Umbilical cord (tissue), 2 donors: ENCODE measurements around the genes PRKAA1 and ANXA2R.

DNA sequence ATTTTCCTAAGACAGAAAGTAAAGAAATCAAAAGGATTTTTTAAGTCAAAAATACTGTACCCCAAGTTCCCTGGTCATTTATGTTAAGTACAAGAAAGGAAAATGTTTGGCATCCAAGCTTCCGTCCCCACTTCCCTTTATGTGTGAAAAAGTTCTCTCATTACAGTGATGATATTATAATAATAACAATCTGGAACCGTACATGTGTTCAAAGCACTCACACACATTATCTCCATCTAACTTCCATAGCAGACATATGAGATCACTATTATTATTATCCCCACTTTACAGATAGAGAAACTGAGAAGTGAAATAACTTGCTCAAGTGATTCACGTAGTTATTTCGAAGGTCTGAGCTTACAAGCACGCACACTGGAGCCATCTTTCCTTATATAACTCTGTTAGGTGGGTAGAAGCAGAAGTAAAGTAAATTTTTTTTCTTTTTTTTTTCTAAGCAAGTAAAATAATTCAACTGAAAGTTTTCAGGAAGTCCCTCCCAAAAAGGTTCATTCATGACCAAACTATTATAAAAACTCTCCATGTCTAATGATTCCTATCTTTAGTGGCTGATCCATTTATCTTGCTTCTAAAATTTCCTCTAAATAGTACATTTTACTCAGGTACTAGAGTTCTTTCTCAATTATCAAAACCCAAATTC lies 62.9 kb upstream of the PTGER4 start:
- RAMPAGE, long total RNA = no peak

- RAMPAGE, long total RNA = no peak
Measured at GRCh38 chr5:40678085-40678410, 1.7 kb upstream of the PTGER4 start.

GRCh38 chr5:40680665-40681243 lies 1.0 kb downstream of the PTGER4 start:
- RAMPAGE, long total RNA = no peak

GRCh38 chr5:40692006-40692762 lies 12.5 kb downstream of the PTGER4 start:
- RAMPAGE, long total RNA = no peak

DNA sequence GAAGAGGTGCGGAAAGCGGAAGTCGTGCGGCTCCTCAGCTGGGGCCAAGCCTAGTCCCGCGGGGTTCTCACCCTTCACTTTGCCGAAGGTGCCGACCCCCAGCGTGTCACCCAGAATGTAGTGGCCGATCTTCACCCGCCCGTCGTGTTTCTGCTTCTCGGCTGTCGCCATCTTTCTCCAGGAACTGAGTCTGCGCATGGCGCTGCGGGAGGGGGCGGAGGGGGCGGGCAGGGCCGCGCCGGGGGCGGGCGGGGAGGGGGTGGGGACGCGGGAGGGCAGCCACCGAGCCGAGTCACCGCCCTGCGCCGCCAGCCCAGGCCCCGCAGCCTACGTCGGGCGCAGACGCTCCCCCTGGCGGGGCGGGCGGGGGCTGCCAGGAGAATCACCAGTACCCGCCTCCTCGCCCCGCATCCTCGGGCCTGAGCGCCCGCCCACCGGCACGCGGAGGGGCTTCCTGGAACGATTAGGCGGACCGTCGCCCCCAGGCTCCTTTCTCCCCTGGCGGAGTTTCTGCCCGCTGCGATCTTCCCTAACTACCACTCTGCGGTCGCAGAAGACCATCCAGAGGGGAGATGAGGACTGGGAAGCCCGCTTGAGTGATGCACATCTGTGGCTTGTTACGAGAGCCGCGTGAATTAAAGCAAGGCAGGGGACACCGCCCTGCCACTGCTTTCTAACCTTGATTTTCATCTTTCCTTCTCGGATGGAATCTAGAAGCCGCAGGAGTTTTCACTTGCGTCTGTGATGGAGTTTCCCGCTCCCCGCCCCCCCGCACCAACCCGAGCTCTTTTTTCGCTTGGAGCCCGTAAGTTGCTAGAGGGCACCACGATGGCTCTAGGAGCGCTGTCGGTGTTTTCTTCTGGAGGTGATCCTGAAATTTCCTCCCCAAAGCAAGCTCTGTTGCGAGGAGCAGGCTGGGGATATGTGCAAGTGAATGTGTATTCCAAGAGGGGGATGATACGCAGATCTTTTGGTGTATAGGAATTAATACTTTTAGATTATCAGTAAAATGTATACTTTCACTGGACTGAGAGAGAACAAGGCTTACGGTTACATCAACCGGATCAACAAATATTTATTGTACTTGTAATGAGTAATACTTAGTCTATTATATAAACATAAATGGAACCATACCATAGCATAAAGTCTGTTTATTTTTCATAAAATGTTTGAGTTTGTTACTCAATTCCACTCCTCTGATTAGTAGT lies at the start of gene PRKAA1:
Gene PRKAA1 (minus strand): TSS at position 383 of the 1,208 bp plus-strand sequence.
- RAMPAGE, long total RNA = start-site peak on the minus strand centred at position 179 of the sequence, 76 bp wide, 115 and 58 reads in 2 replicates

- RAMPAGE, long total RNA = no peak
Measured at GRCh38 chr5:40941972-40942511, 32.7 kb downstream of the C7 start.

DNA sequence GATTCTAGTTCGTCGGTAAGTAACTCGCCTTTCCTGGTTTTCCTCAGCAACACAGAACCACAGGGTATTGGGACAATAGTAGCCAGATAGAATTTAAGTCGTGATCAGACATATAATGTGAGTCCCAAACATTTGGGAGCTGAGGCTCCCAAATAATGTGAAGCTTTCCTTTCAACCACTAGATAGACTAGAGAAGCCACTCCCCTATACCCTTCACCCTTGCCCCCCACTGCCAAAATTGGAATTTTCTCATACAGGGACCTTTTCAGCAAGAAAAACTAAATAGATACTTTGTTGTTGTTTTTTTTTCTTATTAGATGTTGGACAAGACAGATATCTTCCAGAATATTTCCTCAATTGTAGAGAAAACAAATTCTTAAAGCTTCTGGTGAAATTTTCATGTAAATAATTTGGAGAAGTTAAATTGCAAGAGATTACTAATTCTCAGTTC lies 1.9 kb downstream of the C6 start:
- RAMPAGE, long total RNA = no peak

- RAMPAGE, long total RNA = no peak
Measured at GRCh38 chr5:41334736-41335085, 121.4 kb upstream of the C6 start.

DNA sequence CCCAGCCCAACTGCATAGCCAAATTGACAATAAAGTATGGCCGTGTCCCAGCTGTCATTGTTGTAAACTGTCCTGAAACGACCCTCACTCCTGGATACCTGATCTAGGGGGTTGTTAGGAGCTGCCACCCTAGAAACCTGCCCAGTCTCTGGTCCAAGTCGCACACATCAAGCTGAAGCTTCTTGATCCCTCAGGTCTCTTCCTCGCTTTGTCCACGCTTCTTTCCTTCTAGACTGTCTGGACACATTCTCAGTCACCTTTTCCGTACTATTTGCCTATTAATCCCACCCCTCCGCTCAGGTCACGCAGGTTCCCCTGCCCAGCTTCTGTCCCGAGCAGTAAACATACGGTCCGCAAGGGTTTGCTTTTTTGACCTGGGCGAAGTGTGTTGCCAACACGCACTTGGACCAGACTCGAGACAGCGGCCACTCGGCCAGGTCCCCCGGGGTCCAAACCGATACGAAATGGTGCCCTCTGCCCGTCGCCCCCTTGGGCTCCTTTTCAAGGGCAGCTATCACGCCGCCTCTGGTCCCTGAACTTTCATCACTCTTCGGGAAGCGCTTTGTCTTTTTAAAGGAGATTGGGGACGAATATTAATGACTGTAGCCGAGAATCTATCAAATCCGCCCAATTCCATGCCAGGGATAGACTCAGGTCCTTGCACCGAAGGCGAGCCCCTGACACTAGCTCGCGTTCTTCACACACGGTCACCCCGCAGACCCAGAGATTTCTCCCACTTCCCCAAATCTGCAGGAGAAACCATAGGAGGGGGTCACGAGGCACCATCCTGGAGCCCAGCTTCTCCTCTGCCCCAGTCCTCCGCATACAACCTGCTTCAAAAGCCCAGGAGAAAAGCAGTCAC lies 820 bp downstream of the PLCXD3 start:
- RAMPAGE, long total RNA = no peak

DNA sequence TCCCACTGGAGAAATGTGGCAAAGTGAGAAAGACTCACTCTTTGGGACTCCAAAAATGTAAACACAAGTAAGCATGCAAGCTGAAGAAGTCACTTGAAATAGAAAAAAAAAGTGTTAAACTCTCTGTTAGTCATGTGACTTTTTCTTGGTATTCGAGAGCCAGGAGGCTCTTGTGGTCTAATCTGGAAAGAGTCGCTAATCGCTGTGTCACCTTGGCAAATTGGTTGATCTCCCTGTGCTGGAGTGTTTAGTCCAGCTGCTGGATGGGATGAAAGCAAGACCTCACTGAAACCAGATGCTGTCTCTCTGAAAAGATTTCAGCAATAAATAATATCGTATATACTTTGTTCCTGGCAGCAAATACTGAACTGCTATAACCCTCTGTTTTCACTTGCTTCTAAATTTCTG lies 95.5 kb downstream of the GHR start:
- RAMPAGE, long total RNA = no peak

GRCh38 chr5:42596770-42597149 lies 159.9 kb upstream of the CCDC152 start:
- RAMPAGE, long total RNA = no peak

DNA sequence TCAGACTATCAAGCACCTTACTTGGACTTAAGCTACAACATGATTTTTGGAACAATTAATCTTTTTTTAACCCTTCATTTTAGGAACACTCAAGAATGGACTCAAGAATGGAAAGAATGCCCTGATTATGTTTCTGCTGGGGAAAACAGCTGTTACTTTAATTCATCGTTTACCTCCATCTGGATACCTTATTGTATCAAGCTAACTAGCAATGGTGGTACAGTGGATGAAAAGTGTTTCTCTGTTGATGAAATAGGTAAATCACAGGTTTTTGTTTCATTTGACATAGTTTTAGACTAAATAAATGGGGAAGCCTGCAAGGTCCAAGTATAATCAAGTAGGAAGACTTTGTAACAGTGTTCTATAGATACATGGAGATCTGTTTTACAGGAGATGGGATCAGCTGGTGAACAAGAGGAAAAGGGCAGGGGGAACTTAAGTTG lies 61.8 kb upstream of the CCDC152 start:
- RAMPAGE, long total RNA = no peak

- RAMPAGE, long total RNA = no peak
Measured at GRCh38 chr5:42886697-42887140, 75.0 kb upstream of the SELENOP start.

- RAMPAGE, long total RNA = no peak
Measured at GRCh38 chr5:43034218-43034699, 5.9 kb downstream of the ANXA2R start.

- RAMPAGE, long total RNA = no peak
Measured at GRCh38 chr5:43040257-43041213, at the start of gene ANXA2R. ANXA2R (minus strand) TSS chr5:43040319.

GRCh38 chr5:43063779-43064378 lies 23.8 kb upstream of the ANXA2R start:
- RAMPAGE, long total RNA = no peak

- RAMPAGE, long total RNA = start-site peak on the plus strand at chr5:43121601-43121643, 26 and 72 reads in 2 replicates
Measured at GRCh38 chr5:43121275-43122229, 838 bp downstream of the ZNF131 start.

GRCh38 chr5:43237047-43237381 lies 45.0 kb downstream of the NIM1K start:
- RAMPAGE, long total RNA = no peak

DNA sequence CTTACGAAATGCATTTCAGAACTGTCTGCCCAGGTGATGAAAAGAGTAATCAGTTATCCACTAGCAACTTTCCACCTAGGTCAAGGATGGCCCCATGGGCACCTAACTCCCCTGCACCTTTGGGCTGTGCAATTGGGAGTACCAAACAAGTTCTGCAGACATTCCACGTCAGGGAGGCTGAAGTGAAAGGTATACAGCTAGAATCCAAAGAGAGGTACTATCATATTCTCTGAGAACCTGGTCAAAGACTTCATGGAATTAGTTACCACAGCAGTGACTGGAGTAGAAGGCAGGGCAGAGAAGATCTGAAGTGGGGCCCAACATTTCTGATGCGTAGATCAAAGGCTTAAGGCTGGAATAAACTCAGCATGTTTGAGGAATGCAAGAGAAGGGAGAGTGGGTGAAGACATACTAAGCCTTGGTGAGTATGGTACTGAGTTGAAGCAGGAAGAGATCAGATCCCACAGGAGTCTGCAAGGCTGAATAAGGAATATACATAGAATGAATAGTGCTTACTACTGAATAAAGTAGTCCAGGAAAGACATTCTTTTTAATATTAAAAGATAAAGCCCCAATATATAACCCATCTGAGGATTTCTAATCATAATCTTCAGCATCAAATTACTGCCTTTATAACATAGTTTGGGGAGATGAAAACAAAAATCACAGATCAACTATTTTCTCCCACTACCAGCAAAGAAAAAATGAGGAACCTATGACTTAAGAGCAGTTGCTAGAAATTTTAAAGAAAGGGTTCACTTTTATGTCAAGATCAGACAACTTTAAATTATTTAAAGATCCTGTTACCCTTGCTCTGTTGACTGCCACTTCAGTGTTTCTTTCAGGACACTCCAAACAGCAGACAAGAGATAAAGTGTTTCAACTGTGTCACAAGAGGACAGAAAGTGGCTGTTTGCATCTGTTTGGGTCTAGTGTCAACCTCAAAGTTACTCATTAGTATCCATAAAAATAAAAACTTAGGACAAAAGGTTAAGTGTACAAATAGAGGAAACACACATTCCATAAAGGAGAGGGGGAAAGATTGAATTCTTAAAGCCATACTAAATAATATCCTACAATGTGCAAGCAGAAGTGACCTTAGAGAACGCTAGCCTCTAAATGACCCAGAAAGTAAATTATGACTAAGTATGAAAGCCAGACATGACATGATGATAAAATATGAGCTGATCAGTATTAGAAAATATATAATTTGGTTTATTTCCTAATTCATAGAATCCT lies 25.2 kb downstream of the HMGCS1 start:
- RAMPAGE, long total RNA = no peak

DNA sequence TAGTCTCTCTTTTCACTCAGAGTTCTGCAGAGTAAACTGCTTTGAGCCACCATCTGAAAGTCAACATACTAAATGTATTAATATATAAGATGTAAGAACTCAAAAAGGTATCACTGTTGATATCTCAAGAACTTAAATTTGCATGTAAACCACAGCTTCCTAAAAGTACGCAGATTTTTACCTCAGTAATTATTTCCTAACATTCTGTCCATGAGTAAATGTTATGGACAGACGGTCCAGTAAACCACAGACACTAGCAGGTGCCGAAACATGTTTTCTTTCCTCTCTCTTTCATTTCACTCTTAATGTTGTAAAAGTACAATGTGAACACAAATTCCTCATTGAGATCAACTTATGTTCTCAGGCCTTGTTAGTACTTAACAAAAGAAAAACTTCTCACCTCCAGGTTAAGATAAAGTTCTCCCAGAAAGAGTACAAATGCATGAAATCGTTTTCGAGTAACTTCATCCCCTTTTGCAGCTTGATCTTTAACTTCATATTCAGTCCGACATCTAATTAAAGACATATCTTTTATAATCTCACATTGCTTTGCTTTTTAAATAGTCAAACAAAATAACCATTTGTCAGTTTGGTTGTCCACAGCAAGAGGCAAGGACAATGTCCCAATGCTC lies 18.2 kb downstream of the PAIP1 start:
- RAMPAGE, long total RNA = no peak